Placental epithelial cell (primary cell): ENCODE measurements around the genes KRTAP4-6, KRTAP4-4, KRTAP9-7, KRTAP16-1, KRT34, KRT31 and KRT19.

GRCh38 chr17:41108990-41109275 lies 3.7 kb downstream of the KRTAP4-9 start:
- CAGE, long polyA plus RNA, result no peak

DNA sequence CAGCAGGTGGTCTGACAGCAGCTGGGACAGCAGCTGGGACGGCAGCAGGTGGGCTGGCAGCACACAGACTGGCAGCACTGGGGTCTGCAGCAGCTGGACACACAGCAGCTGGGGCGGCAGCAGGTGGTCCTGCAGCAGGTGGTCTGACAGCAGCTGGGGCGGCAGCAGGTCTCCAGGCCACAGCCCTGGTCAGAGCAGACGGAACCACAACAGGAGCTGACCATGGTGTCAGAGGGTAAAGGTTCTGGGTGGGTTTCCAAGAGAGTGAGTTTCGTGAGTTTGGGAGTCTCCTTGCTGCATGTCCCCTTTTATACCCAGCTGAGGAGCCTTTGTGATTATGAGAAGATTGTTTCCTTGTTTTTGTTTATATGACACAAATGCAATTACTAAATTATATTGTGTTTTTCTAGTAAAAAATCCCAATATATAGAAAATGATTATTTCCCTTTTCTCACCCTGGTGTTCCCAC lies at the start of gene KRTAP4-6:
Gene KRTAP4-6 (minus strand): TSS at position 281 of the 469 bp plus-strand sequence.
- CAGE, long polyA plus RNA, result no peak

- CAGE, long polyA plus RNA, result no peak
Observed at GRCh38 chr17:41160319-41160992, at the start of gene KRTAP4-4. KRTAP4-4 (minus strand) TSS chr17:41160748.

DNA sequence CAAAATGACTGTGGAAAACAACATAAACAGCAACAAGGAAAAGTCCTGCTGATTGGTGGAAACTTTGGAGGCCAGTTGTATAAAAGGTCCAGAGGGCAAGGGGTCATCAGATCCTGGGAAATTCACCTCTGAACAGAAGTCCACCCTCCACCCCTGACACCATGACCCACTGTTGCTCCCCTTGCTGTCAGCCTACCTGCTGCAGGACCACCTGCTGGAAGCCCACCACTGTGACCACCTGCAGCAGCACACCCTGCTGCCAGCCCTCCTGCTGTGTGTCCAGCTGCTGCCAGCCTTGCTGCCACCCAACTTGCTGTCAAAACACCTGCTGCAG lies at the start of gene KRTAP9-7:
Gene KRTAP9-7 (plus strand): TSS at position 162 of the 334 bp plus-strand sequence.
- CAGE, long polyA plus RNA, result no peak

- CAGE, long polyA plus RNA, result no peak
Observed at GRCh38 chr17:41308913-41309596, at the start of gene KRTAP16-1. KRTAP16-1 (minus strand) TSS chr17:41309309.

- CAGE, long polyA plus RNA, result no peak
Observed at GRCh38 chr17:41382194-41382595, at the start of gene KRT34. KRT34 (minus strand) TSS chr17:41382306.

- CAGE, long polyA plus RNA, result no peak
Observed at GRCh38 chr17:41394786-41395387, 2.5 kb downstream of the KRT31 start.

DNA sequence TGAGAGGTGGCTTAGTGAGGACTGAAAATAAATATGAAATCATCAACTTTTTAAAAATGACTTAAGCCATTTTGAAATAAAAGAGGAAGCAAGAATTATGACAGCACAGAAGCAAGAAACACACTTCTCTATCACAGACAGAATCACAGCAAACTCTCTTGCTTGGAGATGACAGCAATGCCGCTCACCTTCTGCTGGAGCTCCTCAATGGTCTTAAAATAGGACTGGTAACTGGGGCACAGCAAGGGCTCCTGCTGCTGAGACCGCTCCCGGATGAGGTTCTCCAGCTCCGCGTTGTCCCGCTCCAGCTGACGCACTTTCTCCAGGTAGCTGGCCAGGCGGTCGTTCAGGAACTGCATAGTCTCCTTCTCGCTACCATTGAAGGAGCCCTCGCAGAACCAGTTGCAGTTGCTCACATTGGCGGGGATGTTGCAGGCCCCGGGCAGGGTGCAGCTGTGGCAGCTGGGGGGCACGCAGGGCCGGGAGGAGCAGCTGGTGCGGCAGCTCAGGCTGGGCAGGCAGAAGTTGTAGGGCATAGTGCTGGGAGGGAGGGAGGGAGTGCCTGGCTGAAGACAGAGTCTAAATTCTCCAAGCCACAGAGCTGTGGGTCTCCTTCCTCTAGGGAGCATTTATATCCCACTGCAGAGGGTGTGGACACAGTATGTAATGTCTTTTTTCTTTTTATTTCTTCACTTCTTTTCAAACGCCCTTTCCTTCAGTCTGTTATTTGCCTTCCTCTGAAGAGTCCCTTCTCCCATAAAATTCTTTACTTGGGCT lies at the start of gene KRT31:
Gene KRT31 (minus strand): TSS at position 605 of the 777 bp plus-strand sequence.
- CAGE, long polyA plus RNA, result no peak

DNA sequence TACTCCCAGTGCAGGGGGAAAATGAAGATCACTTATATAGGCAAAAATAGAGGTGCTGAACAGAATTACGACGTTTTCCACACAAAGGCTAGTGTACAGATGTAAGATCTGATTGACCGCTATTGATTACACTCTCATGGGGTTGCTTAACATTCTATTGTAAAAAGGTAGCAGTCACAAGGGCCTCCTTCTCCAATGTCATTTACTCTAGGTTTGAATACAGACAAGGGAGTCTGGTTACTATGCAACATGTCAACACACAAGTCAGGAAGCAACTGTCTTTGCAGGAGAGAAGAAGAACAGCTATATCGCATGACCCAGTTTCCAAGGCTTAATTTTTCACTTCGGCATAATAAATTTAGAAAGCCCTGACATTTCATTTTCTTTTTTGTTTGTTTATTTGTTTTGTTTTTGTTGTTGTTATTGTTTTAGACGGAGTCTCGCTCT lies 7.9 kb downstream of the KRT37 start:
- CAGE, long polyA plus RNA, result no peak

DNA sequence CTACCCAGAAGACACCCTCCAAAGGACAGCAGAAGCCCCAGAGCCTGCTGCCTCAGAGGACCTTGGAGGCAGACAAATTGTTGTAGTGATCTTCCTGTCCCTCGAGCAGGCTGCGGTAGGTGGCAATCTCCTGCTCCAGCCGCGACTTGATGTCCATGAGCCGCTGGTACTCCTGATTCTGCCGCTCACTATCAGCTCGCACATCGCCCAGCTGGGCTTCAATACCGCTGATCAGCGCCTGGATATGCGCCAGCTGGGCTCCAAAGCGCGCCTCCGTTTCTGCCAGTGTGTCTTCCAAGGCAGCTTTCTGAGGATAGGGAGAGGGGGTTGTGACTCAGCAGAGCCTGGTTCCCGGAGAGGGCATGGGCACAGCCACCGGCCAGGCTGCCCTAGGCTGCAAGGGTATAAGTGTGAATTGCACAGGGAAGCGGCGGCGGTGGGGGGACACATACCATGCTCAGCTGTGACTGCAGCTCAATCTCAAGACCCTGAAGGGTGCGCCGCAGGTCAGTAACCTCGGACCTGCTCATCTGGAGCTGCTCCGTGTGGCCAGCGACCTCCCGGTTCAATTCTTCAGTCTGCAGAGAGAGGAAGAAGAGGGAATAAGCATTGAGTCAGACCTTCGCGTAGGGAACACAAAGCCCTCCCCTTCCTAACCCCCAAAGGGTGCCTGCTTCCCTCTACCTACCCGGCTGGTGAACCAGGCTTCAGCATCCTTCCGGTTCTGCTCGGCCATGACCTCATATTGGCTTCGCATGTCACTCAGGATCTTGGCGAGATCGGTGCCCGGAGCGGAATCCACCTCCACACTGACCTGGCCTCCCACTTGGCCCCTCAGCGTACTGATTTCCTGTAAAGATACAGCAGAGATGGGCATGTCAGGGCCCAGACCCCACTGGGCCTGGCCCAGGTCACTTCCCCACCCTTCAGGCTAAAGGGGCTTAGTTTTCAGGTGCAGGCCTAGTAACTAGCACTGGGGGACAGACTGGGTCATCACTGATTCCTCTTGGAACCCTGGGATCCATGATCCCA lies 4.1 kb downstream of the KRT19 start:
- CAGE, long polyA plus RNA, result no peak

GRCh38 chr17:41527453-41528453 lies at the start of gene KRT19:
KRT19 (minus strand) TSS chr17:41528308.
- CAGE, long polyA plus RNA, result no peak

GRCh38 chr17:41530839-41531234 lies 2.7 kb upstream of the KRT19 start:
- CAGE, long polyA plus RNA, result no peak

- CAGE, long polyA plus RNA, result no peak
Observed at GRCh38 chr17:41547235-41547860, 19.2 kb upstream of the KRT19 start.

GRCh38 chr17:41547861-41548413 lies 19.8 kb upstream of the KRT19 start:
- CAGE, long polyA plus RNA, result no peak

DNA sequence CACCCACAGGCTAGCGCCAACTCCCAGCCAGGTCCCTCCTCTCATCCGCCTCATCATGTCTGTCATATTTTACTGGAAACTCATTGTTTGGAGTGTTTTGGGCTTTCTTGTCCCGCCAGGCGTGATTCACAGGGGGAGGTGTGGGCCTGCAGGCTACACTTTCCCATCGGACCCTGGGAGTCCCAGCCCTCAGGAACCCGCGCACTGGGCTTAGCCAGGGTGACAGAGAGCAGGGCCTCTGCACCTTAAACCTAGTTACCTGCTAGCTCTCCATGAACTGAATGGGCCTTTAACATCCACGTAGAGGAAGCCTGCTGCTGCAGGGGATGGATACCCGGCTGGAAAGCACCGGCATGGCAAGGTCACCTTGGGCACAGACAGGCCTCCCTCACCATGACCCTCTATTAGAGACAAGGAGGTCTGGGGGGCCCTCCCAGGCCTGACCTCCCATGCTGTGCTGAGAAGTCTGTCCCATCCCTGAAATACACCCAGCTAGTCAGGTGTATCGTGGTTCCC lies 338 bp upstream of the KRT14 start:
- CAGE, long polyA plus RNA, result no peak

GRCh38 chr17:41622925-41623466 lies 1.4 kb downstream of the KRT17 start:
- CAGE, long polyA plus RNA, result no peak

- CAGE, long polyA plus RNA, result no peak
Observed at GRCh38 chr17:41690617-41691639, 2.2 kb downstream of the EIF1 start.

GRCh38 chr17:41693372-41693729 lies 4.7 kb downstream of the EIF1 start:
- CAGE, long polyA plus RNA, result no peak

DNA sequence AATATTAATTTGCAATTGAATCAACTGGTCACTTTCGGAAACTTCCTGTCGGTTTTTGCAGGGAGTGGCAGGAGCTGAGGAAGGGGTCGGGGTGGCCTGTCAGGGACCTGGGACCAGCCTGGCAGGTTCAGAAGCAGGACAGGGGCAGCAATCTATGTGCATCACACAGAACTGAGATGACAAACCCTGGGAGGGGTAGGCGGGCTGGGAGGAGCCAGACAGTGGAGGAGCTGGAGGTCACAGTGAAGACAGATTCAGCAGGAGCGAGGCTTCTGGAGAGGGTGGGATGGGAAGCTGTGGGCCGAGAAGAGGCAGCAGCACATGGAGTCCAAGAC lies 6.5 kb upstream of the GAST start:
- CAGE, long polyA plus RNA, result no peak

GRCh38 chr17:41901351-41902107 lies 17.2 kb downstream of the ACLY start:
- CAGE, long polyA plus RNA, result no peak